Psoas muscle (tissue), 2 donors: ENCODE measurements around the genes NAA11 and GK2.

DNA sequence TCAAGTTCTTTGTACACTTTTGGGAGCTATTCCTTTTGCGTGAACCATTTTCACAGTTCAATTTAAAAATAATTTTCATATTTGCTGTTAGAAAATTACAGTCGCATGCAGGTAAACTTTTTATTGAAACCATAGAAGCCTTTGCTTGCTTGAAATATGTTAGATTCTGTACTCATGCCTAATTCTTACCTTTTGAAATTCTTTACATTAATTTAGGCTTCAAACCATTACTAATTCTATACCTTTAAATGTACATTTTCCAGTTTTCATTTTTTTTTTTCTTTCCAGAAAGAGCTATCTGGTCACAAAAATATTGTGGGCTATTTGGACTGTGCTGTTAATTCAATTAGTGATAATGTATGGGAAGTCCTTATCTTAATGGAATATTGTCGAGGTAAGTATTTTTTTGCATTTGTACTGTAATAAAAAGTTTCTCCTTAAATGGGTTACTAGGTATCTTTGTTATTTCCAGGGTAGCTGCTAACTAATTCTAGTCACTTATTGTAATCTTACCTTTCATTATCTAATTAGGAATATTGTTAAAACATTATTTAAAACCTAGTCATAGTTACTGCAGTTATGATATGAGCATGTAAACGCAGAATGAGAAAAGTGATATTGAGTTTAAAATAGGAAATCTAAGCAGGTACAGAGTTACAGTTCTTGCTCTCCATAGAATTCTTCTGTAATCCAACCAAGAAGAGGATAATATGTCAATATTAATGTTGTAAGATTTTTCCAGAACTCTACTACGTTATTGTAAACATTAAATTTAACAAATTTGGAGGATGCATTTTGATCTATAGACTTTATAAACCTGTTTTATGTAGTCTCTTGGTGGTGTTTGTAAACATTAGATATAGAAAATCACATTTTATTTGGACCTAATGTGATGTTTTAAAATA, 57.4 kb downstream of the BMP2K start:
- PRO-cap, 2 experiments: no peak in any of the 2 experiments

DNA sequence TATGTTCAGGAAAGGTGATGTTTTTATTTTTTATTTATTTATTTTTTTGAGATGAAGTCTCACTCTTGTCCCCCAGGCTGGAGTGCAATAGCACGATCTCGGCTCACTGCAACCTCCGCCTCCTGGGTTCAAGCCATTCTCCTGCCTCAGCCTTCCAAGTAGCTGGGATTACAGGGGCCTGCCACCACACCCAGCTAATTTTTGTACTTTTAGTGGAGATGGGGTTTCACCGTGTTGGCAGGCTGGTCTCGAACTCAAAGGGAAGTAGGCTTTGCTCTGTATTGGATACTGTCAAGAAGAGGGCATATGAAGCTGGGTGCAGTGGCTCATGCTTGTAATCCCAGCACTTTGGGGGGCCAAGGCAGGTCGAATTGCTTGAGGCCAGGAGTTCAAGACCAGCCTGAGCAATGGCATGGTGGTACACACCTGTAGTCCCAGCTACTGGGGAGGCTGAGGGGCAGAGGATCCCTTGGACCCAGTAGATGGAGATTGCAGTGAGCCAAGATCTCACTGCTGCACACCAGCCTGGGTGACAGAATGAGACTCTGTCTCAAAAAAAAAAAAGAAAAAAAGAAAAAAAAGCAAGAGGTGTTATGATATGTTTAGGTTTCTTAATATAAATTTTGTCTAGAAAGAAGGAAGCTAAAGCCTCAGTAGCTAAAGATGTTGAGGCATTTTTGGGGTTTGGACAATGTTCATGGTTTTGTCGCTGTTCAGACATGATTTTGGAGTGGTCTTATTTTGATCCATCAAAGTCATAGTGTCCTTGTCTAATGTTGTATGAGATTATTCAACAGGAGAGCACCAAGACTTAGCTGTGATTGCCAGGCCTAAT, 72.4 kb downstream of the PAQR3 start:
- PRO-cap, 2 experiments: no peak in any of the 2 experiments

DNA sequence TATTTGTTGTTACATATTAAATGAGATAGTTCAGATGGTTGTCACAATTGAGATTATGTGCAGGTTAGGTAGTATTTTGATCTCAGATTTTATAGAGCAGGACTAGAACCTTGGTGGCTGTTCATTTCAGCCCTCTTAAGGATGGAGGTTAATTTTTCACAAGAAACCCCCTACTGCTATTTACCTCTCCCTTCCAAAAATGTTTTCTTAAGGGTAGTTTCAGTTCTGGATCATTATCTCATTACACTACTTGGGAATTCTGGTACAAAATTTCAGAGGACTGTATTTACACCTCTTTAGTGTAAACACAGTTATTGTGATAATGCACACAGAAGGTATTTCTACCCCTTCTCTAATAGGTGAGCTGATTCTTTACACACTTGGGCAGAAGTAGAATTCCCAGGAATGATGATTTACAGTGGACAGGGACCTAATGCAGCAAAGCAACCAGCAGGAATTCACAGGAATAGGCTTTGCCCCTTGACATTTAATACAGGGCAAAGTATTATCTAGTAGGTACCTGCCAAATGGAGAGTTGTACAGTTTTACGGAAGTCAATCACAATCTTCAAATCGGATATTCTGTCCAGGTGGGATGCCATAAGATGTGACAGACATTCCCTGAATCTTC, 21.9 kb downstream of the PAQR3 start:
- PRO-cap, 2 experiments: no peak in any of the 2 experiments

DNA sequence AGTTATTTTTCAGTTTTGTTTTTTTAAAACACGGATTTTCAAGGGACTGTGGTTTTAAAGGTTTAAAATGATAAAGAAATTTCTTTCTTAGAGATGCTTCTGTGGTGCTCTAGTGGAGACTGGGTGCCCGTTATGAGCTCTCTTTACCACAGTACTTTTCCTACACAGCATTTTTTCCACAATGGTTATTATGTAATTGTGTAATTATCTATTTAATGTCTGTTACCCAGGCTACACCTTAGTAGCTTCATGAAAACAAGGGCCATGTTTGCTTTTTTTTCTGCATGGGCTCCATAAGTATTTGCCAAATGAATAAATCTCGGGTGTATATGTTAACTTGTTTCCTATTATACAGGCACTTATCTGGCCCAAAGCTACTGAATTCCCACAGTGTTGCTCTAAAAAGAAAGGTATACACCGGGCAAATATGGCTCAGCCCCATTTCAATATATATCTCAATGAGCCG, 915 bp downstream of the PAQR3 start:
- PRO-cap, 2 experiments: no peak in any of the 2 experiments

- PRO-cap, 2 experiments: no peak in any of the 2 experiments
Measured at GRCh38 chr4:79325725-79326505, at the start of gene NAA11. Gene NAA11 (minus strand): TSS chr4:79326061.

- PRO-cap, 2 experiments: no peak in any of the 2 experiments
Measured at GRCh38 chr4:79408126-79408559, at the start of gene GK2. Gene GK2 (minus strand): TSS chr4:79408228.

- PRO-cap, 2 experiments: no peak in any of the 2 experiments
Measured at GRCh38 chr4:79493098-79493819, 85.2 kb upstream of the GK2 start.

DNA sequence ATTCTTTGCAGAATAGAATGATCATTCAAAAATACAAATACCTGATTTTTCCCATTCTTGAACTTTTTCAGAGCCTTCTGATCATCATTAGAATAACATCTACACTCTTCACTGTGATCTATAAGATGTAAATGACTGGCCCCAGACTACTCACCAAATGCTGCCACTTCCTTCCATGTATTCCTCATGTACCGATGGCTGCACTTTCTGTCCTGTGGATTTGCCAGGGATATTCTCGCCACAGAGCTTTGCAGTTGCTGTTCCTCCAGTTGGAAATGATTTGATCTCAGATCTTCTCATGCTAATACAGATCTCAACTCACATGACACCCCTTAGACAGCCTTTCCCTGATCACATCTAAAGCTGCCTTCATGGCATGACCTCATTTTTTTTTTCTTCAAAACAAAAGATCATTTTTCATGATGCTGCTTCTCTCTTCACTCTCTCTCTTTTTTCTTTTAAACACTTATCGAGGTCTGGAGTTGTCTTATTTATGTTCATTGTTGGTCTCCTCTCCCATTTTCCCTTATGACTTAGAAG, 328.9 kb downstream of the ANTXR2 start:
- PRO-cap, 2 experiments: no peak in any of the 2 experiments

DNA sequence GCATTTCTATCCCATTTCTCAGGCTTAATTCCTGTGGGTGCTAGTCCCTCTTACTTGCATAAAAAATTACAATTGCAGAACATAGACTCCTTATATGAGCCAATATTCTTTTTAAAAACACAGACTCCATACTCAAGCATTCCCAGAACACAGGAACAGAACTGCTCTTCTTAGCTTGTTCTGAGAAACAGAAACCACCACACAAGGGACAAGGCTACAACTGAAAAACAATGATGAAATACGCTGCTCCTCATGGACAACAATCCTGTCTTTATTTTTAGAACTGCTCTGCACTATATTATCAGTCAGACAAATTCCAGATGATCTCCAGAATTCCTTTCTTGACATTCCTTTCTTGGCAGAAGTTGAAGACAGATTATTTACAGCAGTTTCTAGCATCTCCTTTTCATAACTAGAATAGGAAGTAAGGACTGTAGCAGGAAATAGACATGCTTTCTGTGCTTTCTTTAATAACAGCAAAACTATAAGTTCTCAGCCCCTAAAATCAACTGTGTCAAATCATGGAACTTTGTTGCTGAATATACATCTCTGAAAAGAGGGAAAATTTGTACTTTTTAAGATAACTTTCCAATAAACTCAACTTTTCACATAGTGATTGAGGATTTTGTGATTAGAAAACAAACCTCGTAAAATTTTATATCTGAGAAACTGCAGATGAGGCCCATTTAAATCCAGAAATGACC, 36.0 kb downstream of the ANTXR2 start:
- PRO-cap, 2 experiments: peak in 1 of 2 experiments; most common plus-strand start position 409 of the sequence (in 1); most common minus-strand start position 167 of the sequence (in 1)

DNA sequence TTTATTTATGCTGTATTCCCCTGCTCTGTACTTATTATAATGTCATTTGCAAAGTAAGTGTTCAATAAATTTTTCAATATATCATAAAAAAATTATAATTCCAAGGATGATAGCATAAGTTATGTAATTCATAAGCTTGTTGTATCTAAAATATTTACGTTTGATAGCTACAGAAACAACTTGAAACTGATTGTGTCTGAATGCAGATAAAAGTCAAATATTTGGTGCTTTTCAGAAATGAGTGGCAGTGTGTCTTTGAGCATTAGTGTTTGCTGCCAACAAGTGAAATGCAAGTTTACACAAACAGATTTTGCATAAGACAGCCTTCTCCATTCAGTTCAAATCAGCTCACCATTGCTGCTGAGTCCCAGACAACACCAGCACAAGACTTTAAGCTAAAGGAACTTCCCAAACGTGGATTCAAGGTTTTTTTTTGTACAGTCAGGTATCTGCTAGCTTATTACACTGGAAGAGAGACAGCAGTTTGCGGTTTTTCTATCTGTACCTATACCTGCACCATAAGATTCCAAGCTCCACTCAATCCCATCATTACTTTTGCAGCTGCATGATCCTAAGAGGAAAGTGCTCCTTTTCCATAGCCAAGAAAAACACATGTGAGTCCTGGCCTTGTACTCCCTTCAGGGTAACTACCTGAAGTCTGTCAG, 15.1 kb downstream of the ANTXR2 start:
- PRO-cap, 2 experiments: no peak in any of the 2 experiments

- PRO-cap, 2 experiments: no peak in any of the 2 experiments
Measured at GRCh38 chr4:80185119-80185684, 12.1 kb upstream of the PRDM8 start.

DNA sequence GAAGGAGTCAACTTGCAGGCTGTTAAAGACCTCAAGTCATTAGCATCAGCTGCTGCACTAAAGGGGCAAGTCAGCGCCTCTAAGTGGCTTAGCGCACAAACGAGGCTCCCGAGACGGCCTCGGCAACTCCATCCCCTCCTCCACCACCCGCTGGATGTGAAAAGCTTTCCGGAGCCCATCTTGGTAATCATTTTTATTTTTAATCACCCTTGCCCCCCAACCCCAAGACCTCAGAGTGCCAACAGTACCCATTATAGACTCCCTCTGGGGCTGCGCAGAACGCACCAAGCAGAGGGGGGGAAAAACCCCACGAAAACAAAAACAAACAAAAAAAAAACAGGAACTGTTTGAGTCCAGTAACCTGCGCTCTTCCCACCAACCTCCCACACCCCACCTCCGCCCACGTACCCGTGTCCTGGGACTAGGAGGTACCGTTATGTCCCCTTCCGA, 859 bp upstream of the PRDM8 start:
- PRO-cap, 2 experiments: no peak in any of the 2 experiments

GRCh38 chr4:80201558-80202569, 4.6 kb downstream of the PRDM8 start:
- PRO-cap, 2 experiments: no peak in any of the 2 experiments

DNA sequence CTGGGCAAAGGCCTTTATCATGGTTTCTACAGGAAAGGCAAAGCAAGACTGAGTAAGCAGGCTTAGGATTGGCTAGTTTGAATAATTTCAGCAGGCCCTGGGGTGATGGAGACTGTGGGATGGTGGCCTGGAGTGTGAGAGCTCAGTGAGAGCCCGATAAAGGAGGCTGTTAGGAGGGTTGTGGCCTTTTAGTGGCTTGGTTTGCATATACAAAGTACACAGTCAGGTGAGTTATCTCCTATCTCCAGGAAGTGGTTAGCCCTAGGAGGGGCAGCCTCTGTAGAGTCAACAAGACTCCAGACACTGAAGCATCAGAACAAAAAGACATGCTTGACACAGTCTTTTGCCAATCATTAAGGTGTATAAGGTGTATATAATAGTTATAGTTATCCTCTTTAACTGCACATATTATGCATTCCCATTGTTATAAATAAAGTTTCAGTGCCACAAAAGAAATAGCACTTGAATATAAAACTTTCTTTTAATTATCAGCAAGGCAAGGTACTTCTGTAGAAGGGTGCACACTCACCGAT, 157.3 kb downstream of the CFAP299 start:
- PRO-cap, 2 experiments: no peak in any of the 2 experiments

DNA sequence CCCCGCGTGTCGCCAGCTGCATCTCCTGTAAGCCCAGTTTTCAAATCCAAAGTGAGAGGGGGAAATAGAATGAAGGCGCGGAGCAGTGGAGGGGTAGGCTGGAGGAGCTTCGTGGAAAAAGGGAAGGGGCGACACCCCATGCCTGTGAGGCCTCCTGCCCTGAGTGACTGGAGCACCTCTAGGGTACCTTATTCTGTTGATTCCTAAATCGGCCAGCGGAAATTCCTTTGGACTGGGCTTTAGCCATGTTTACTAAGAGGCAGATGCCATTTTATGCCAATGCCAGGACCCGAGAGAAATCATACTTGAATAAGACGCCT, 1.2 kb downstream of the BMP3 start:
- PRO-cap, 2 experiments: no peak in any of the 2 experiments

GRCh38 chr4:81118184-81118741, 87.8 kb downstream of the BMP3 start:
- PRO-cap, 2 experiments: no peak in any of the 2 experiments

- PRO-cap, 2 experiments: no peak in any of the 2 experiments
Measured at GRCh38 chr4:81153389-81154462, 61.3 kb downstream of the PRKG2 start.

DNA sequence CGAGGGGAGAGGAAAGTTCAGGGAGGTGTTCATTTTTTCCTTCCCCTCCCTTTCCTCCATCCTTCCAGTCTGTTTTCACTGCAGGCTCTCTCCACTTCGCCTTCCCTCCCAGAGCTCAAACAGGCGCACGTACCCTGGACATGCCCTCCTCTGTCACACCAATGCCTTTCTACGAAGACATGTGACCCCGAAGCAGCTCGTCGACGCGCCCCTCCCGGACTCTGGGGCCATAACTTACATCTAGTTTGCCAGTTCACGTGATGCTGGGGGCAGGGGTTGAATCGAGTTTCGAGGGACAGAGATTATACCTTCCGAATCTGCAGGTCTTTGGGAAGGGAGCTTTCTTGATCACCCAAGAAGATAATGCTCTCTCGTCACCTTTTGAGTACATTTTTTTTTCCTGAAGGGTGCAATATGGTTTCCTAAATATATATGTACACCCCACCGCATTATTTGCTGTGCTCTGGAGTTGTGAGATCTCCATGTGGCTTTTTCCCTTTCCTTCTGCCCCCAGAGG, 533 bp upstream of the PRKG2 start:
- PRO-cap, 2 experiments: no peak in any of the 2 experiments

DNA sequence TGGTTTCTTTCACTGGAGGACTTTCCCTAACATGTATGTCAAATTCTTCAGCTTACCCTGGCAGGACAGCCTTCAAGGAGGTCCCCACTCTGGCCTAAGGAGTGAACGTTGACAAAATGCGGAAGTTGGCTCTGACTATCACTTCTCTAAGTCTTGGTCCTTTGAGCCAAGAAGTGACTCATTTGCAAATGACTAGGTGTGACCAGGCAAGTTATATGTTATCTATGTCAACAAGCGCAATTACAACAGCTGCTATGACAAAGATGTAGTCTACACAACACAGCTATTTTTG, 50.3 kb downstream of the RASGEF1B start:
- PRO-cap, 2 experiments: no peak in any of the 2 experiments

DNA sequence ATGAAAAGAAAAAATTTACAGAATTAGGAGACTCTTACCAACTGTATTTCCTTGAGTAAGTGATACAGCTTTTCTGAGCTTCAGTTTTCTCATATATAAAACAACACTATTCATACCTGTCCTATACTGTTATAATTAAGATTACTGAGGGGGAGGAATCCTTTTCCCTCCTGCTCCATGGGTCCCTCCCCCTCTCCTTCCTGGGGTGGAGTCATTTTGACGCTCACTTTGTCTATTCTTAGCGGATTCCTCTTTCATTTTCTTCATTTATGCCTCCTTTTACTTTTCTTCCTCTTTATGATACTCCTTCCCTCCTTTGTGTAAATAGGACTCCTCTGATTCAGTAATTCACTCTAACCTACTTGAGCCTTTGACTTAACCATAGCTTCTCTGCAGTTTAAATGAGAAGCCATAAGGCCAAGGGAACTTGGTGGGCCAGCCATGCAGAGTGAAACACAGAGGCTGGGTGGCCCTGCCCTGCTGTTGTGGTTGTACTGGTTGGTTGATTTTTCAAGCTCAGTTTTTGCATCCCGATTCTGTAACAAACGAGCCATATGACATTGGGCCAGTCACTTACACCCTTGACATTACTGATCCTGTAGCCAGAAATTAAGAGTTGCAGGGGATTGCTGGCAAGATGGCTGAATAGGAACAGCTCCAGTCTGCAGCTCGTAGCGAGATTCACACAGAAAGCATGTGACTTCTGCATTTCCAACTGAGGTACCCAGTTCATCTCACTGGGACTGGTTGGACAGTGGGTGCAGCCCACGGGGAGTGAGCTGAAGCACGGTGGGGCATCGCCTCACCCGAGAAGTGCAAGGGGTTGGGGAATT, 1.3 kb upstream of the RASGEF1B start:
- PRO-cap, 2 experiments: no peak in any of the 2 experiments